Kidney (tissue), 2 donors: ENCODE data around the genes RGS16 and RGS8.

- PRO-cap = no peak
- RRBS = no CpG with 5 or more reads among the region's 8 CpGs
Measured at GRCh38 chr1:182129514-182129891, 68.0 kb upstream of the ZNF648 start.

- PRO-cap = no peak
- RRBS = no CpG with 5 or more reads among the region's 2 CpGs
Measured at GRCh38 chr1:182171124-182171485, 109.6 kb upstream of the ZNF648 start.

- PRO-cap = no peak
- RRBS = no CpG with 5 or more reads among the region's 4 CpGs
Measured at GRCh38 chr1:182175335-182175845, 113.9 kb upstream of the ZNF648 start.

DNA sequence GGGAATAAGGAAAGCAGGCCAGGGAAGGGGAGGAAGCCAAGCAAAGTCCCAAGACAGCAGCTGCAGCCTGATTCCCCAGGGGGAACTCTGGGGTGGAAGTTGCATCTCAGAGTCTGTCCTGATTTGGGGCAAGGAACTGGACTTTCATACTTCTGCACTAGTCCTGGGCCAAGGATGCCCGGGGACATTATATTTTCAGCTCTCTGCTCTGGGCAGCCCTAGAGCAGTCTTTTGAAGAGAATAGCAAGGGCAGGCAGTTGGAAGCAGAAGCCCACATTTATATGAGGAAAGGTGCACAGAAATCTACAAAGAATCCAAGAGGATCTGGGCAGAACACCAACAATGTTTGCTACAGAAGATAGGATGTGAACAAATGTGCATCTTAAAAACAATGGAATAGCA is 130.3 kb upstream of the ZNF648 start:
- PRO-cap = no peak
- RRBS = no CpG with 5 or more reads among the region's 1 CpG

- PRO-cap = no peak
- RRBS = no CpG with 5 or more reads among the region's 5 CpGs
Measured at GRCh38 chr1:182315112-182315594, 76.4 kb downstream of the GLUL start.

GRCh38 chr1:182398157-182398534 is 2.3 kb downstream of the TEDDM1 start:
- PRO-cap = no peak

DNA sequence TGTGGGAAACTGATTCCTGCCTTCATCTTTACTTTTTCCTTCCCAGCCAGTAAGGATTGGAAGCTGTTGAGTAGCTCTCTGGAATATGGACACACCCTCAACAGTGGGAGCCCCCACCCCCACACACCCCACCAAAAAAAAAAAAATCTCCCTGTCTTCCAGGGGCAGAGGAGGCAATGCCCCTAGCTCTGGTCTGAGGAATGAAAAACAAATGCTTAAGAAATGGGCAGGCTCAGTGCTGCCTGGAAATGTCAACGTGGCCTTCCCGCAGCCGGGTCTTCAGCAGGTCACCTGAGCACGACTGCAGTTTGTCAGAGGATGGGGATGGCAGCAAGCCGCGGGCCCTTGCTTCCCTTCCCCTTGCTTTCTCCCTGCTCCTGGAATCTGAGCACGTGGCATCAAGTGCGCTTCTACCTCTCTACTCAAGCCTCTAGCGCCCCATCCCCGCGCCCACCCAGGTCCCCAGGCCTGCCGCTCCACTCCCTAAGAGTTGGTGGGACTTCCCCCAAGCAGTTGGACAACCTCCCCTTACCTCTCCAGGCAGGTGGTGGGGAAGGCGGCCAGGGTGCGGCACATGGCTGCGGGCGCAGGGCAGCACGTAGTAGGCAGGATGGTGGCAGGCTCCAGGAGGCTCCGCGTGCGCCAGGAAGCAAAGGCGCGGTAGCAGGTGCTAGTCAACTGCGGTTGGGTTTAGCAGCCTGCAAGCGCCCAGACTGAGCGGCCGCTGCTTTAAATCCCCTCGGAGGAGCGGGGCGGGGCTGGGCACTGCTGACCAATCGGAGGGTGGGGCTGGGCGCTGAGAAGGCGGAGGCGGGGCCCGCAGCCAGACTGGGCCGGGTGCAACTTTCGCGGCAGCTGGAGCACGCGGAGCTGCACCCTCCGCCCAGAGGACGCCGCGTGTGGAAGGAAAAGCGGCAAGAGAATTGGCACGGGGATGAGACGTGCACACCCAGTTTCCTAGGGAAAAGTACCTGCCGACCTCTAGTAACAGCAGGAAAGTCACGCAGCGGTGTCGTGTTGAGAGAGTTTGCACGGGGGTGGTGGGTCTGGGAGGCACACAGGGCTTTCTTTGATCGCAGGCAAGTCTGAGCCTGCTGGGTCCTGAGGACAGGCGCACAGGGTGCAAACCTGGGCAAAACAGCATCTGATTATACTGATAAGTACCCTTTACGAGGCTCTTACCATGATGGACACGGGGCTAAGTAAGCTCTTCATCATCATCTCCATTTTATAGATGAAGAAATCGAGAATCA is at the start of gene RGS16:
Gene RGS16, minus strand, starts transcription at position 706 of the 1,253 bp plus-strand sequence.
- PRO-cap = bidirectional peak, plus-strand start at position 886 of the sequence, minus-strand start at position 706 of the sequence
- RRBS = no CpG with 5 or more reads among the region's 56 CpGs

- PRO-cap = no peak
- RRBS = no CpG with 5 or more reads among the region's 19 CpGs
Measured at GRCh38 chr1:182684270-182684915, at the start of gene RGS8. Gene RGS8 (minus strand): TSS chr1:182684587.

GRCh38 chr1:182863412-182864137 is 24.4 kb downstream of the DHX9 start:
- PRO-cap = no peak
- RRBS = no CpG with 5 or more reads among the region's 9 CpGs

- PRO-cap = no peak
- RRBS = no CpG with 5 or more reads among the region's 4 CpGs
Measured at GRCh38 chr1:182883936-182884160, 44.7 kb downstream of the DHX9 start.

- PRO-cap = no peak
- RRBS = no CpG with 5 or more reads among the region's 1 CpG
Measured at GRCh38 chr1:182889387-182889797, 50.2 kb downstream of the DHX9 start.

- PRO-cap = no peak
- RRBS = no CpG with 5 or more reads among the region's 14 CpGs
Measured at GRCh38 chr1:183130007-183130819, 55.9 kb upstream of the LAMC2 start.

DNA sequence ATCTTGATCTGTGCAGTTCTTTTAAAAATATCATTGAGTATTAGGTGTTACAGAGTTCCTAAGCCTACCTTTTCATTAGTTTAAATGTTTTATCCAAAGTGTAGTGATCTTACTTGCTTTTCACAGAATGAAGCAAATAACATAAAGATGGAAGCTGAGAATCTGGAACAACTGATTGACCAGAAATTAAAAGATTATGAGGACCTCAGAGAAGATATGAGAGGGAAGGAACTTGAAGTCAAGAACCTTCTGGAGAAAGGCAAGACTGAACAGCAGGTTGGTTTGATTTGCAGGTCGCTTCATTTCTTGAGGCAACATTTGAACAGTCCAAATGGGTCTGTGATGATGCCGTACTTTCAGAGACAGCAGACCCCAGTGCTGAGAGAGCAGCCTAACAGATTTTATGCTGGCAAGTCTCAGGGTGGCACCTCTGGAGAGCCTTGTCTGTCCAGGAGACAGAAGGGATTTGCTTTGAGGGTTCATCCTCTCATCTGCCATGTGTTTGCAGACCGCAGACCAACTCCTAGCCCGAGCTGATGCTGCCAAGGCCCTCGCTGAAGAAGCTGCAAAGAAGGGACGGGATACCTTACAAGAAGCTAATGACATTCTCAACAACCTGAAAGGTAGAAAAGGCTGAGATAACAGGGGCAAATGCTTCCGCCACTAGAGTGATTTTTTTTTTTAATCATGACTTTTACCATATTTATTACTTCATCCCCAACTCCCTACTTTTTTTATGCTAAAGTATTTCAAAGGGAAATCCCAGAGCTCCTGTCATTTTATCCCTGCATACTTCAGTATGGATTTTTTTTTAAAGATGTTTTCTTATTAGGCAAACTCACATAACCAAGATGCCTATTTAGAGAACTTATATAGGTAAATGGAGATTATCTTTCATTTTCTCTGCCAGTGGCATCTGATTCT is 51.3 kb upstream of the LAMC2 start:
- PRO-cap = no peak
- RRBS = no CpG with 5 or more reads among the region's 7 CpGs

DNA sequence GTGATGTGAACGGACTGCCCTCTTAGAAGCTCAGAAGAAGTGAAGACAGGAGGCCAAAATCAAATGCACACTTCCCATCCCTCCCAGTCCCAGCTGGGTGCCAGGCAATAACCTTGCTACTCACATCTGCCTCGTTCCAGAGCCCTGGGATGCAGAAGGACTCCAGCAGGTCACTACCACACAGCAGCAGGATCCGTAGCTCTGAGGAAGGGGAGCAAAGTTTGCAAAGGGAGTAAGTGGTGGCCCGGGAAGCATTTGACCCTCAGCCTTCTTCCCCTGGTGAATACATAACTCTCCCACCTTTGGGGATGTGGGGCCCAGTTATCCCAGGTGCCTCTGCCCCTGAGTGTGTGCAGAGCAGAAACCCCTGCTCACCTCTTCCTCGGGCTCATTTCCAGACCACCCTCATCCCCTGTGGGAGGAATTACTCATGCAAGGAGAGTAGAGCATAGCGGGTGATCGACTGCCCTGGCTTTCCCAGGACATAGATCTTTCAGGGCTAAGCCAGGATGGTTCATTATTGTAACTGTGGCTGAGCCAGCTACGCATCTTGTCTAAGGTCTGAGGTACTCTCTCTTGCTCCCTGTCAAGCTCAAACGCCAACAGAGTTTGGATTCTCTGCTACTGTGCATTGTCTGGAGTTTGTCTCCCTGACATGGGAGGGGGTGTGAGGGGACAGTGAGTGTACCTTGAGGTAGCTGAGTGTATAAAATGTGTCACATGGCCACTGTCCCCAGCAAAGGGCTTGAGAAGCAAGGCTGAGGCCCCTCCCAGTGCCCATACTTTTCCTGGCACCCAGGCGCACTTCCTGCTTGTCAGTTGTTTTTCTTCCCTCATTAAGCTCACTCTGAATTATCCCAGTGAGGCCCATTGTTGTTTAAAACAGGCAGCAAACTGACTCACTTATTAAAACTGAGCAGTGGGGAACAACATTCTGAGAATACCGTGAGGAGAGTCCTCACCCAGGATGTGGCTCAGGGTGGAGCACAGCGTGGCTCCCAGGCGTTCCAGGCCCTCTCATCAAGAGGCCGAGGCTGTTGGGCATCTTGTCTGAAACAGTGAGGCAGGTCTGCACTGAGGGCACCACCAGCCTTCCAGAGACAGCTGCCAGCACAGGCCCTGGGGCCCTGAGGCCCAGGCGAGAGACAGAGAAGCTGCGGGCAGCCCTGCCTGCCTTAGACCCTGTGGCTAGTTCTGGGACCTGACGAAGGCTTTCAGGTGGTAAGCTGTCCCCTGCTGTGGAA is 92.8 kb downstream of the LAMC2 start:
- PRO-cap = no peak
- RRBS = no CpG with 5 or more reads among the region's 17 CpGs

GRCh38 chr1:183553704-183554118 is 36.5 kb downstream of the NCF2 start:
- PRO-cap = no peak
- RRBS = no CpG with 5 or more reads among the region's 3 CpGs

GRCh38 chr1:183634474-183634871 is 1.1 kb downstream of the ARPC5 start:
- PRO-cap = no peak
- RRBS = no CpG with 5 or more reads among the region's 6 CpGs

DNA sequence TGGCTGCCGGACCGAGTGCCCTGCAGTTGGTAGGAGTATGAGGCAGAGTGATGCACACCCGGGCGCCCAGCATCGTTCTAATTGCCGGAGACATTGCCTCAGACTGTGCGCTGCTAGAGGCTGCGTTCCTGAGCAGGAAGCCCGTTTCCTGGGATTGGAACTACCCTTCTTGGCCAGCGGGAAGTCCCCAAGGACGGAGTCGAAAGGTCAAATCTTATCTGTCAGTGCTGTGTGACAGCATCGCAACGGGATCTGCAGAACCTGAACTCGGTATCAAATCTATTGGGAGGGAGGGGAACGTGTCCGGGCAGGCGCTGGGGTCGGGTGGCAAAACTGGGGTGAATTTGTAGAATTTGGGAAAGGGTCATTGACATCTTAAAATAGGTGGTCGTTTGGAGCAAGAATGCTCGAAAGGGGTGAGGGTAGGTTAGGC is 665 bp upstream of the ARPC5 start:
- PRO-cap = no peak
- RRBS = 4% methylated on average over 1 of the region's 21 CpGs

DNA sequence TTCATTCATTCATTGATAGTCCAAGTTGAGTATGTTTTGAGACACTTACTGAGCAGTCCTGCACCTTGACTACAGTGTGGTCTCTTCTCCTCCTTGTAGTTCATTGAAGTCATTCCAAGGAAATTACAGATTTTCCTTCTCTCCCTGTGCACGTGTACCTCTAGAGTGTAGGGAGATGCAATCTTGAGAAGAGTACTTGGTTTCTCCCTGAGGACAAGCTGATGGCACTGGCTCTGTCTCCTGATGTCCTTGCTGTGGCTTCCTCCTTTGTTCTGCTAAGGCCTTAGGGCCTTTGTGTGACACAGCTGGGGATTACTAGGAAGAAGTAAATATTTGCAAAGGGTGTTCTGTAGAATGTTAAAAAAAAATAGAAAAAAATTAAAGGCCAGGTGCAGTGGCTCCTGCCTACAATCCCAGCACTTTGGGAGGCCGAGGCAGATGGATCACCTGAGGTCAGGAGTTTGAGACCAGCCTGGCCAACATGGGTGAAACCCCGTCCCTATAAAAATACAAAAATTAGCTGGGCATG is 66.2 kb upstream of the APOBEC4 start:
- PRO-cap = no peak
- RRBS = no CpG with 5 or more reads among the region's 3 CpGs

DNA sequence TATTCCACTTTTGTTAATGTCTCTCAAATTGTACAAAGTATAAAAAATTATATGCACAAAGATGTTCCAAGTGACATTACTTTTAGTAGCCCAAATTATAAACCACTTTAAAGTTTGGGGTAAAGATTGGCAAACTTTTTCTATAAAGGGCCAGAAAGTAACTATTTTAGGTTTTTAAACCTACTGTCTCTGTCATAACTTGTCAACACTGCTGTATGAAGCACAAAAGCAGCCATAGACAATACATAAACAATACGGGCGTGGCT is 22.0 kb downstream of the TSEN15 start:
- PRO-cap = no peak
- RRBS = no CpG with 5 or more reads among the region's 2 CpGs

- PRO-cap = no peak
- RRBS = no CpG with 5 or more reads among the region's 2 CpGs
Measured at GRCh38 chr1:184143230-184143605, 91.7 kb downstream of the TSEN15 start.